Hair follicle dermal papilla cell (primary cell): ENCODE results near the gene PREP.

- CAGE, long polyA plus RNA = no peak
Observed at GRCh38 chr6:104936318-104937415, 20.2 kb upstream of the LIN28B start.

GRCh38 chr6:104957828-104958598, 1.1 kb downstream of the LIN28B start:
- CAGE, long polyA plus RNA = no peak

GRCh38 chr6:104996386-104996709, 39.4 kb downstream of the LIN28B start:
- CAGE, long polyA plus RNA = no peak

DNA sequence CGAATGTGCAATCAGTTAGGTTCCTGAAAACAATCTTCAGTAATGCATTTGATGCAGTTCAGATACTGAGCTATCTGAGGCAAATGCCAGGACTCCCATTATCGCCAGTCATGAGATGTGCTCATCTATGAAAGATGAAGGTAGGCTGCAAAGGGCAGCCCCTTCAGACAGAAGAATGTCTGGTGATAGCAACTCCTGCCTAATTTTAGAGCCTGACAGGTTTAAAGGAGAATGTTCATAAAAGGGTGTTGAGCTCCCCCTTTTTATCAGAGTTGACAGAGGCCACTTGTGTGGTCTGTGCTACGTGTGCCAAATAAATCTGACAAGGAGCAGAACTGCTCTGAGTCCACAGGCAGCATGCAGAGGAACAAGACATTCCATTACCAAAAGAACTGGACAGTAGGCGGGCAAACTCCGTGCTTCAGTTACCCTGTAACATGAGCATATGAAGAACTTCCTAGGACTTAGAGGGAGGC, 101.8 kb downstream of the PREP start:
- CAGE, long polyA plus RNA = no peak

GRCh38 chr6:105402923-105403821, at the start of gene PREP:
Gene PREP (minus strand): TSS chr6:105403082.
- CAGE, long polyA plus RNA = no peak

DNA sequence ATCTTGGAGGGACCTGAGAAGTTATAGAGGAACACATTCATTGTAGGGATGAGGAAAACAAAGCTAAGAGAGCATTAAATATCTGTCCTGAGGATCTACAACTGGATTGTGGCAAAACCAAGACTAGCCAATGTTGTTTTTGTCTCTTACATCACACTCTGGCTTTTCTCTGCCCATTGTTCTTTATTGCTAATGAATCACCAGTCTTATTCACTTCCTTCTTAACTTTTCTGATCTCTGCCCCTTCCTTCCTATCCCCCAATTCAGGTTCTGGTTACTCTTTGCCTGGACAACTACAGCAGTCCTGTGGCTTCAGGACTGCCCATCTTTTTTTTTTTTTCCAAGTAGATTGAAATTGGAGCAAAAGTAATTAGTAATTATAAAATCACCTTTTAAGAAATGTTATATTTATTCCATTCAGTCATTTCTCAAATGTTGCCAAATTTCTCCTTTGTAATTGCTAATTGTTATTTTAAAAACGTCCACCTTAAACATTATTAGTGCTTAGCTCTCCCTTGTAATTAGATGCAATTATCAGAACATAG, 57.1 kb upstream of the PREP start:
- CAGE, long polyA plus RNA = no peak

DNA sequence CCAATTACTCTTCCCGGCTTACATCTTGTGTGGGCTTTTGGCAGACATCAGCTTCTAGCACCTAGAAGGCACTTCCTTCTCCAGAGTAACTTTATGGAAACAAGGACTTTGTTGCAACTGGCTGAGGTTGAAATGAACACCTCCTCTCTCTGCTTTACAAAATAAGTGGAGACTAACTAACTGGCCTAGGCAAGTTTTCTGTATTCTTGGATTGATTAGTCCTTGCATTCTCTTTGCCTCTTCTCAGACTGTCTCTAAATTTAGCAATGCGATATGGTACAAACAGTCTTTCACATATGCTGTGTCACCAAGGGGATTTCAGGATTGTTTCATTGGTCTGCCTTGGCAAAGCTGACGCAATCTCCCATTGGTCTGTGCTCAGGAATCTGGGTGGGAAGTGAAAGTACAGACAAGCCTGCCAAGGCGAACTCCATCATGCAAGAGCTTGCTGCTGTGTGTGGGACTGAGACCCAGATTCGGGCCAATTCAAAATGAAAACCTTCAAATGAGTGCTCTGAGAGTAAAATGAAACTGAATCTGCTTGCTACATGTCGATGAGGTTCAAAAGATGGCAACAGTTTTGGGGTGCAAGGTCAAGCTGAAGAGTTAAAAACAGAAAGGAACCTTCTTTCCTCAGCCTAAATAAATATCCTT, 198.6 kb upstream of the PREP start:
- CAGE, long polyA plus RNA = no peak

- CAGE, long polyA plus RNA = no peak
Observed at GRCh38 chr6:105646222-105647171, 243.6 kb upstream of the PREP start.

- CAGE, long polyA plus RNA = no peak
Observed at GRCh38 chr6:105875989-105876883, 209.9 kb upstream of the PRDM1 start.

- CAGE, long polyA plus RNA = no peak
Observed at GRCh38 chr6:105986091-105986414, 100.1 kb upstream of the PRDM1 start.

DNA sequence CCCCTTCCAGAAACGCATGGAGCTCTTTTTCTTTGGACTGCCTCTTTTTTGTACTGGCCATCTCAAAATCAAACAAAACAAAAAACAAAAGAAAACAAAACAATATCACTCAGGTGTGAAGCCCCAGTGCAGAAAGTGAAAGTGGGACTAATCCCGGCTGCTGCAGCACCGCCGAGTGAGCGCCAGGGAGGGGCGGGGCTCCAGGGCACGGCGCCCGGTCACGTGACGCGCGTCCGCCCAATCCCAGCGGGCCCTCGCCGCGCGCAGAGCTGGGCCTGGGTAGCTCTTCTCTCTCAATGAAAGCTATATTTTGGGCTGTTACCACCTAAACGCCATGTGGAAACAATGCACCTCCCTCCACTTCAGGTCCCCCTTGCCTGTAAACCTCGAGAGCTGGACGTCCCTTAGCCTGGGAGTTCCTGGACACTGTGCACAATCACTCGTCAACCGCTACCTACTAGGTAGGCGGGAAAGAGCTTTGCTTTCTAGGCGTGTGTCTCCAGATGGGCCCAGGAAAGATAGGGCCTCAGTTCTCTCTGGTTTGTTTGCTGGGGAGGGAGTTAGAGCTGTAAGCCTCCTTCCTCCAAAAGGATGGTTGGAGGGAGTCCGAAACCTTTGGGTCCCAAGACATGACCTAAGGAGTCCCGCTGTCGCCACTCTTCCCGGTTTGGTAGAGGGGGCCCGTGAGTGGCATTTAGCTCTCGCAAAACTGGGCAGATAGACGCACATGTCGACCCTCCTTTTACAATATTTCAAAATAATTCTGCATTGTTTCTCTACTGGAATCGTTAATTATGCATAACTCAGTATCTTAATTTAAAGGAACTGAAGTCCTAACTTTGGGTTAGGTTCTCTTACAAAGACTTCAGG, 93.5 kb upstream of the PRDM1 start:
- CAGE, long polyA plus RNA = no peak

DNA sequence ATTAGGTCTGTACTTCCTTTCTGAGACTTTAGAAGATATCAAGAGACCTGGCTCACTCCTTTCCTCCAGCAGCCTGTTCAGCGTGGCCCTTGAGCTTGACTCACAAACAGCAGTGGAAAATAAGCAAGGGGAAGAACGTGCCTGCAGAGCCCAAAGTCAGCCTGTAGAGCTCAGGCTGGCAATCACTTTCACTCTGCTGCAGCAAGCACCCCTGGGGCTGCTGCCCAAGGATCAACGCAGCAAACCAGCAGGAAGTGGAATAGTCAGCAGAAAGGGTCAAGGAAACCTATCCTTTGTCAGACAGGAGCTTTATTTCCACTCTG, 77.3 kb downstream of the PRDM1 start:
- CAGE, long polyA plus RNA = no peak

DNA sequence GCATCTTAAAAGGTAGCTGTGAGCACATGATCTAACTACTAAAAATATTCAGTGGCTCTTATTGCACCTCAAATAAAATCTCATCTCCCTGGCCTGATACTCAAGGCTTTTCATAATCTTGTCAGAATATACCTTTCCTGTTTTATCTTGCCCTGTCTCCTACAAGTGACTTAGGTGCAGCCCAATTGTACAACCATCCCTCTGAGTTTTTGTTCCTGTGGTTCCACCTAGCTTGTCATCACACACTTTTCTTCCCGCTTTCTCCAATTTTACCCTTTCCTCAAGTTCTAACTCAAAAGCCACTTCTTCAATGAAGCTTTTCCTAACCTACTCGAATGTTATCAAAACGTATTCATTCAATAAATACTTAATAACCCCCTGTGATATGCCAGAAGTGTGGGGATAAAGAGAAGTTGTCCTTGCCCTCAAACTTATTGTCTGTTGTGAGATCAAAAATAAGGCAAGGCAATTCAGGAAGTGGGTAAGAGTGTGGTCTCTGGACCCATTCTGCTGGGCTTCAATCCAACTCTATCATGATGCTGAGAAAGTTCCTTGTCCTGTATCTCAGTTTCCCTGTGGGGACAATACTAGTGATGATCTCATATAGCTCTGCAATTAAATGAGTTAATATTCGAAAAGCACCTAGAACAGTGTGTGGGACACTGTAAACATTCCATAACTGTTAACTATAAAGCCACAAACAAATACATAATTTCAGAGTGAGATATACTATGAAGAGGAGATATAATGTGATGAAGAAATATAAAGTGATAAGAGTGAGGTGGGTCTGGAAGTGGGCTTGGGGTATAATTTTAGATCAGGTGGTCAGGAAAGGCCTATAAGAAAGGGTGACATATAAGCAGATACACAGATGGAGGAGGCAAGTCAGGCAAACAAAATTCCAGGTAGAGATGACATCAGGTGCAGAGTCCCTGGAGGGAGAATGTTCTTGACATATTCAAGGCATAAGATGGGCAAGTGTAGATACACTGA, 92.8 kb downstream of the PRDM1 start:
- CAGE, long polyA plus RNA = no peak

DNA sequence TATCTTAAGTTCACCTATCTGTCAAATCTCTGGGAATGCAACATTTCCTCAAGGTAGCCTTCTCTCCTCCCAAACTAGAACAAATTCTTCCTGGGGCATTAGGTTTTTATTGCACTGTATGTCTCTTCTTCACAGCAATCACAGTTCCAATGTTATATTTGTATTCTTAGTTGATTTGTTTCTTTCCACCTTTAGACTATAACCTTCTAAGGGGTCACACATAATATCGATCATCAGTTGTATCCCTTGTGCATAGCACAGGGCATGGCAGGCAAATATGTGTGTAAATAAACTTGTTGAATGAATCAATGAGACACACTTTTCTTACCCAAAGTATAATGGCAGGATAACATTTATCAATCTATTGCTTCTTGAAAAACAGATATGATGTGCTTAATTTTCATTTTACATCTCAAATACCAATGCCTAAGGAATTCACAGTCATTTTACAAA, 81.0 kb downstream of the ATG5 start:
- CAGE, long polyA plus RNA = no peak

- CAGE, long polyA plus RNA = no peak
Observed at GRCh38 chr6:106519369-106520636, 109.5 kb downstream of the RTN4IP1 start.

DNA sequence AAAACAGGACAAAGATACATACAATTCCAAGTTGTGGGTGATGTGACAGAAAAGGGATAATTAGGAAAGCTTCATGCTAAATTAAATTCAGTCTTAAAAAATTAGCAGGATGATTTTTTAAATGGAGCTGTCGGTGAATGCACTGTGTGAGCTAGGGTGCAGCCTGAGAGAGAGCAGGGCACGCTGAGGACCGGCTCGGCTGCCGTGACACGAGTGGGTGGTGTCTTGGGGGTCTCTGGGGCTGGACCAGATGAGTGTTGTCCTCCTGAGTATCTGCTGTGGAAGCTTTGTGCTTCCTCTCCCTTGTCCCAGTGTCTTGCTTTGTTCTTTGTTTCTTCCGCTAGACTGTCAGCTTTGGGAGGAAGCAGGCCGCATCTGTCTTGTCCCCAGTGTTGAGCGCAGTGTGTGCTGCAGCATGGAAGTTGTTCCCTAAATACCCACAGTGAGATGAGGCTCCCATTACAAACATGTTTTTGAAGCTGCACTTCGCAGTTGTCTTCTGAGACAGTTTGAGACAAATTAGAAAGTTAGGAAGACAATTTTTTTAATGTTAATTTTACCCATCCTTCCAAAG, 89.4 kb downstream of the RTN4IP1 start:
- CAGE, long polyA plus RNA = no peak

- CAGE, long polyA plus RNA = no peak
Observed at GRCh38 chr6:106567936-106568235, 61.4 kb downstream of the RTN4IP1 start.

- CAGE, long polyA plus RNA = no peak
Observed at GRCh38 chr6:106715304-106715503, 85.8 kb downstream of the QRSL1 start.

GRCh38 chr6:106859623-106860143, 114.8 kb downstream of the CD24 start:
- CAGE, long polyA plus RNA = no peak

DNA sequence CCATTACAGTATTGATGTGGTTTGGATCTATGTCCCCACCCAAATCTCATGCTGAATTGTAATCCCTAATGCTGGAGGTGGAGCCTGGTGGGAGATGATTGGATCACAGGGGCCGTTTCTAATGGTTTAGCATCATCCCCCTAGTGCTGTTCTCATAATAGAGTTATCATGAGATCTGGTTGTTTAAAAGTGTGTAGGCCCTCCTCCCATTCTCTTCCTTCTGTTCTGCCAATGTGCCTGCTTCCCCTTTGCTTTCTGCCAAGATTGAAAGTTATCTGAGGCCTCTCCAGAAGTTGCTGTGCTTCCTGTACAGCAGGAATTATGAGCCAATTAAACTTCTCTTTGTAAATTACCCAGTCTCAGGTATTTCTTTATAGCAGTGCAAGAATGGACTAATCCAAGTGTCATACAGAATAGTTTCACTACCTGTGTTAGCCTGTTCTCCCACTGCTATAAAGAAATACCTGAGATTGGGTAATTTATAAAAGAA, 100.1 kb downstream of the CD24 start:
- CAGE, long polyA plus RNA = no peak